Retinal pigment epithelial cell (primary cell): ENCODE data around the gene CDC20B.

DNA sequence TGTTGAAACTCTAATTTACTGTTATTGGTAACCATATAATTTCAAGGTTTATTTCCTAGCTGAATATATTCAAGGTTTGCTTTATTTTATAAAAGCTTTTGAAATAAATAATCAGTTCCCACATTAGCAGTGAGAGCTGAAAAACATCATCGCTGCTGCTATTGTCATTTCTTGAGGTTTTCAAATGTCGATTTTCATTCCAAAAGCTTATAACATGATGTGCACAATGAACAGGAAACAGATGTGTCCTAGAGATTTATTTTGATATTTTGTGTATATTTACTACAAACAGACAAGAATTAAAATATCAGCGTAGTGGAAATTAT is 10.6 kb upstream of the ITGA1 start:
- RRBS: no CpG with 5 or more reads among the region's 3 CpGs

DNA sequence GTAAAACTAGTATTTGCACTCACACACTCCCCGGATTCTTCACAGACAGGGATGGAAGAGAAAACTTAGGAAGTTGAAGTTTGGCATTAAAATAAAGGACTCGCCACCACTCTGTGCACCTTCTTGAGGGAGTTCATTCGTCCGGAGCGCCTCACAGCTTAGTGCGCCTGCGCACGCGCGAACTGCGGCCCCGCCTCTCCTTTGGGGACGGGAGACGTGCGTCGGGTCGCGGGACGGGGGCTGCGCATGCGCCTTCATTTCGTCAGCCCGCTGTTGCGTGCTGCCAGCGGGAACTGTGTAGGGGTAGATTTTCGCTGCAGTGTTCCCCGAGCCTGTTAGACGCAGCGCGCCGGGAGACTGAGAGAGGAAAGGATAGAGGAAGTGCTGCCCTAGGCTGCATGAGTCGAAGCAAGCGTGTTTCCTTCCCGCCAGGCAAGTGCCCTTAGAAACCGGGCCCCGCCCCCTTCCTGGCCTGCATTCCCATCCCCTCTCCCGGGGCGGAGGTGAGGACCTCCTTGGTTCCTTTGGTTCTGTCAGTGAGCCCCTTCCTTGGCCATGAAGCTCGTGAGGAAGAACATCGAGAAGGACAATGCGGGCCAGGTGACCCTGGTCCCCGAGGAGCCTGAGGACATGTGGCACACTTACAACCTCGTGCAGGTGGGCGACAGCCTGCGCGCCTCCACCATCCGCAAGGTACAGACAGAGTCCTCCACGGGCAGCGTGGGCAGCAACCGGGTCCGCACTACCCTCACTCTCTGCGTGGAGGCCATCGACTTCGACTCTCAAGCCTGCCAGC is 12.3 kb downstream of the ITGA1 start:
- RRBS: 2% methylated on average over 8 of the region's 54 CpGs

DNA sequence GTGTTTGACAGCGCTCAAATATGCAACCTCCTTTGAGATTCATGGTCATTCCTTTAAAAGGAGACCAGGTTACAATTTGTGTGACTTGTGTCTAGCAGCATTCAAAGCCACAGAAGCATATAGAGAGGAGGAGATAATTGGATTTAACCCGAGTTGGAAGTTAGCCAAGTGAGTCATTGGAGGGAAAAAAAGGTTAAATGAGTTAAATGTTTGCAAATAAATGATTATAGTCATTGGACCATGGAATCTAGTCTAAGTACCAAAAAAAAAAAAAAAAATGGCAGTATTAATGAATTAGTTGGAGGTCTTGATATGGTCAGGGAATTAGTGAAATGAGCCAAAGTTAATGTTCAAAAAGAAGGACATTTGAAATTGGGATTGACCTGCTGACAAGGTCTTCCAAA is 91.0 kb downstream of the ITGA1 start:
- RRBS: no CpG with 5 or more reads among the region's 2 CpGs

- RRBS: no CpG with 5 or more reads among the region's 2 CpGs
Measured at GRCh38 chr5:52895069-52895658, 94.0 kb upstream of the ITGA2 start.

DNA sequence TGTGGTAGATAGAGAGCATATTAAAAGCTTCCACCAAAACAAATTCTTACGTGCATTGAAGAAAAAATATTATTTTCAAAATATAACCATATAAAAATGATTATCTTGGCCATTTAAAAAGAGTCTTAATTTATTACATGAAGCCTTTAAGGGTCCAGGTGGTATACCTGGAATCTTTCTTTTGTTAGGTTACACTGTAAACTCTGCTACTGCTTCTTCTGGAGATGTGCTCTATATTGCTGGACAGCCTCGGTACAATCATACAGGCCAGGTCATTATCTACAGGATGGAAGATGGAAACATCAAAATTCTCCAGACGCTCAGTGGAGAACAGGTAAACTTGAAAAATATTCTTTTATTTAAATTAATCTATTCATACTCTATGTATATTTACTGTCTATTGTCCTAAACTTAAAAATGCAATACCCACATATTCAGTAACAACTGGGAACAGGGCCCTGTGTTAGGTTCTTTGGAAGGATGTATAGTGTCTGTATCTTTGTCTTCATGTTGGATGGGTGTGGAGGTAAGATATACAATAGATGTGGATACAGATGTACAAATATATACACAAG is 83.5 kb upstream of the ITGA2 start:
- RRBS: no CpG with 5 or more reads among the region's 3 CpGs

DNA sequence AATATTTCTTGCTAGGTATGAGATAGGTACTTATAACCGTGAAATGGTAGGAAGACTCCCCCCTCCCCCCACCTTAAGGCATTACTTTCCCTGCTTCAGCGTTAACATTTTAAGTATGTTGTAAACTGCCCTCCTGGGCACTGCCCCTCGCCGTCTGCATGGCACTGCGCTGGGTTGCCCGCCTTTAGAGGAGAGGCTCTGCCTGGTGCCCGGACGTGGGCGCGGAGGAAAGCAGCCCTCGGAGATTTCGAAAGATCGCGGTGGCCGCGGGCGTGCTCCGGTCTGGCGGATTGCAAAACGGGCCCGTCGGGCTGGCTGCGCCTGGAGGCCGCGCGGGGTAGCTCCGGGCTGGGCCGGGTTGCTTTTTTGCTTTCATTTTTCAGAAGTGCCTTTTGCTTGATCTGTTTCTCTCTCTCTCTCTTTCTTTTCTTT is 1.4 kb downstream of the FST start:
- RRBS: under 1% methylated on average over 21 of the region's 28 CpGs

DNA sequence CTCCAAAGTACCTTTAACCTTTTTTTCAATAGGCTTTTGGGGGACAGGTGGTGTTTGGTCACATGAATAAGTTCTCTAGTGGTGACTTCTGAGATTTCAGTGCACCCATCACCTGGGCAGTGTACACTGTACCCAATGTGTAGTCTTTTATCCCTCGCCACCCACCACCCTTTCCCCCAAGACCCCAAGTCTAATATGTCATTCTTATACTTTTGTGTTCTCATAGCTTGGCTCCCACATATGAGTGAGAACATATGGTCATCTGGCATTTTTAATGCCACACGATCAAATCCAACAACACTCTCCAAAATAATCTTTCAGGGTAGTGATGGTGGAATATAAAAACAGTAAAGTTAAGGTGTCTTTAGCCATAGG is 351.1 kb downstream of the NDUFS4 start:
- RRBS: no CpG with 5 or more reads among the region's 2 CpGs

GRCh38 chr5:54094830-54095704 is 215.3 kb downstream of the ARL15 start:
- RRBS: no CpG with 5 or more reads among the region's 6 CpGs

- RRBS: no CpG with 5 or more reads among the region's 3 CpGs
Measured at GRCh38 chr5:54136856-54137406, 173.4 kb downstream of the ARL15 start.

- RRBS: no CpG with 5 or more reads among the region's 3 CpGs
Measured at GRCh38 chr5:54307552-54307985, 2.8 kb downstream of the ARL15 start.

DNA sequence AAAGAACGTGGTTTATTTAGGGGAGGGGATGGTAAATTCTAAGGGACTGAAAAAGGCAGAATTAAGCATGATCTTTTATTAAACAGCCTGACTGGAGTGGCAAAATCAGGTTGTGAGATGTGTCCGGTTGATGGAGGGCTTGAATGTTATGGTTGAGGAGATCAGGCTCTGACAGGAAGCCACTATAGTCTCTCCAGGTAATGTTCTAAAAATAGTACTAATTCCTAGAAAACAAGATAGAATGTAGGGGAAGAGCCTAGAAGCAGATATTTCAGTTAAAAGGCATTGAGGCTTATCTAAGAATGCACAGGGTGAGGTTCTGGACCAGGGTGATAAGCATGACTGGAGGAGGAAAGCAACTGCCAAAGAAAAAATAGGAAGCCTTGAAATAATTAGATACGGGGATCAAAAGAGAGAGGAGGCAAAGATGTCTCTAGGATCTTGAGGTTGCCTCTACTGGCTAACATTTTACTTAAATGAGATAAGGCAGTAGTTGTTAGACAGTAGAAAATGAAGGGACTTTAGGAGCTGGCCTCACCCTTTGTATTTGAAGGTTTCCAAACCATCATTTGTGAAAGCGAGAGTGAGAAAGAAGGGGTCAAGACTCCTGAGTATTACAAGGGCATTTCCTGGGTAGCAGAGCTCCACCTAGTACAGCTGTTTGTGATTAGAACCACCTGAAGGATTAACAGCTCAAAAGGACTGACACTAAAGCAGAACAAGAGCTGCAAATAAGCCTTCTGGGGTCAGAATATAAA is 15.3 kb upstream of the ARL15 start:
- RRBS: no CpG with 5 or more reads among the region's 4 CpGs

DNA sequence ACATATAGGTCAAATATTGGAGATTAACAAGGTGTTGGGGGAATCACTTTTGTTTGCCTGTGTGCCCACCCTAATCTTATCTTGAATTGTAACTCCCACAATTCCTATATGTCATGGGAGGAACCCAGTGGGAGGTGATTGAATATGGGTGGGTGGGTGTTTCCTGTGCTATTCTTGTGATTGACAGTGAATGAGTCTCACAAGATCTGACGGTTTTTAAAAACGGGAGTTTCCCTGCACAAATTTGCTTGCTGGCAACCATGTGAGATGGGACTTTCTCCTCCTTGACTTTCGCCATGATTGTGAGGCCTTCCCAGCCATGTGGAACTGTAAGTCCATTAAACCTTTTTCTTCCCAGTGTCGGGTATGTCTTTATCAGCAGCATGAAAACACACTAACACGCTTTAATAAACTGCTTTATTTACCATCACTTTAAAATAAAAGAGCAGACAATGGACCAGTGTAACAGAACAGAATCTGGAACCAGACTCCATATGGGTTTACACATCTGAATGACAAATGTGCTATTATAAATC is 64.8 kb upstream of the HSPB3 start:
- RRBS: no CpG with 5 or more reads among the region's 5 CpGs

DNA sequence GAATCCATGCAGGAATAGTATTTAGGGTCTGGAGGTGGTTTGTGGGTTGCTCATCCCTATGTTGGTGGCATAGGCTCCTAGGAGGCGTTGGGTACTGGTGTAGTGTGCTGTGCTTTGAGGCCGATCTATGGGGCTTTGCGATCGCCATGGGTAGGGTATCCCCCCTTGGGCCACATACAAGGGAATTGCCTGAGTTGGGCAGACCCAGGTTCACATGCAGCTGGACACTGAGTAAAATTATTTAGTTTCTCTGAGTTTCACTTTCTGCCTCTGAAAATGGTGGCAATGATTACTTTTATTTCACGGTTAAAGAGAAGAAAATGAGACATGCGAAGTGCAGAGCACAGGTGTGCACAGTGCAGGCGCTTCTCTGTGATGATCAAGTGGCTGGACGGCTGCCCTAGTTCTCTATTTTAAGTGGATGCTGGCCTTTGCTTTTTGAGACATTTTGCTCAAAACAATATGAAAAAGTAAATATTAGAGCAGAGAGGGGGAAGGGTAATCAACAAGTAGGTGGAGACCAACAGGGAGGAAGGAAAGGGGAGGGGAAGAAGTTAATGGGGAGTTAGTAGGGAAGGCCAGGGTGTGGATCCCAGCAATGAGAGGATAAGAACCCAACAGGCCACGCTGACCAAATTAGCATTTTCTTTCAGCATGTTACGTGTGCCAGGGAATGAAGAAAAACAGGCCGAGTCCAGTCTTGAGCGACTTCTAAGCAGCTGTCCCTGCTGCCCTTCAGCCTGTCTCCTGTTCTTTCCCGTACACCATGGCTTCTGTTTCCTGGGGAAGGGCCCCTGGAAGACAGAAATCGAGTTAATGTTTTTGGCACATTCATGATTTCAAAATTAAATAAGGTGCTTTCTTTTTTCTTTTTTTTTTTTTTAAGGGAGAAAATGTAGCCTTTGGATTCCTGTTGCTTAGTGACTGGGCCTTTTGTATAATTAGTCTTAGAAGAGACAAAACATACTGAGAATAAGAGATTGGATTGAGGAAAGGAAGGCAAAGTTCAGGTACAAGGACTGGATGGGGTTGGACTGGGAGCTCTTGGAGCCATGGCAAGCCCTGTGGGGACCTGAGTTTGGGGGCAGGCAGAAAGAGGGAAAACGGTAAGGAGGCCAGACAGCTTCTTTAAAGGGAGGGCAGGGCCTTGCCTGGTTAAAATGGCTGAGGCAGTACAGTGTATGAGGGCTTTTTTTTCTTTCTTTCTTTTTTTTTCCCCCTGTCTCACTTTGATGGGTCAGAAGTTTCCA is 16.2 kb downstream of the SNX18 start:
- RRBS: no CpG with 5 or more reads among the region's 15 CpGs

GRCh38 chr5:54883314-54884021 is 101.9 kb downstream of the ESM1 start:
- RRBS: under 1% methylated on average over 22 of the region's 53 CpGs

DNA sequence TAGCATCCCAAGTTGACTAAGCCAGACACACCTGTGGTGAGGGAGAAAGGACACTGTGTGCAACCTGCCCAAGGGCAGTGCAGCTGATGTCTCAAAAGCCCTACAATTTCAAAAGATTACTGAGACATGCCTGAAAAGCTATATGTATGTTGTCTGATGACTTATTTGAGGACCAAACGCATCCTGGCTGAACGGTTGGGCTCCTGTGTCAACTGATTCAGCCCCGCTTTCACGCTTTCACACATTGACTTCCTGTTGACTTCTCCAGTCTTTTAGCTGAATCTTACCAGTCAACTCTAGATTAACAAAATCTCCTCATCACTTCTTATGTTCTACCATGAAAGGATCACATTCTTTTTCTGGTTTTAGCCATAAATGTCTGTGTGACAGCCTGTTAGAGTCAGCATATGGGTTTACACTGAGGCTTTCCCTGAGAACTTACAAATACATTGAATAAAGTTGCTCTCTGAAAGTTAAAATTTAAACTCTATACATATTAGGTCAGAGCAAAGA is 13.4 kb downstream of the GZMK start:
- RRBS: no CpG with 5 or more reads among the region's 4 CpGs

DNA sequence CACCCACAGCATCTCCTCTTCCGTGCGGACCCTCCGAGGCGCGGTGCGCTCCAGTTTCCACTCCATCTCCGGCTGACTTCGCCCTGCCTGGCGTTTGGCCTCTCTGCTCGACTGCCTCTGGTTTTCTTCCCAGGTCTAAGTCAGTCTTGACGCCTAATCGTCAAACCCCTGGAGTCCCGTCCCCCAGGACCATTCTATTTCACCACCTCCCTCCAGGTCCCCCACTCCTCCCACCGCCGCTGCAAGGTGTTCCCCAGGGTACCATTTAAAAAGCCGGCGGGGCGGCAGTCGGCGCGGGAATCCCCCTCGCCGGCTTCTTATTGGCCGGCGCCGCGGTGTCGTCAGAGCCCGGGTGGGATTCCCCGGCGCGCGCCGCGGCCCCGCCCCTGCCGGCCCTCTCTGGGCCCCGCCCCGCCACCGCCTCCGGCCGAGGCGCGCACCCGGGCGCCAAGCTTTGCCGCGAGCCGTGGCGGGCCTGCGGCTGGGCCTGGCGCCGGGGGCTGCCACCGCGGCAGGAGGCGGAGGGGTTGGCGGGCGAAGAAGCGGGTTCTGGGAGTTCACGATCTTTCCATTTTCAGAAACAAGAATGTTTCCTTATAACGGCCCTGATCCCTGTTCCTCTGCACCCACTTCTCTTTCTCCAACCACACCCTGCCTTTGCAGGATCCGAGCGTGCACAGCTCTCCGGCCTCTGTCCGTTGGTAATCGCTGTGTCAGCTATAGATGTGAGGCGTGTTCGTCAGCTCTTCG is at the start of gene CDC20B:
Gene CDC20B, minus strand, starts transcription at position 243 of the 750 bp plus-strand sequence.
- RRBS: 2% methylated on average over 17 of the region's 69 CpGs

- RRBS: no CpG with 5 or more reads among the region's 1 CpG
Measured at GRCh38 chr5:55423278-55423805, 111.4 kb downstream of the PLPP1 start.

- RRBS: no CpG with 5 or more reads among the region's 7 CpGs
Measured at GRCh38 chr5:55425597-55426304, 109.0 kb downstream of the PLPP1 start.

GRCh38 chr5:55430858-55431398 is 103.8 kb downstream of the PLPP1 start:
- RRBS: no CpG with 5 or more reads among the region's 1 CpG

DNA sequence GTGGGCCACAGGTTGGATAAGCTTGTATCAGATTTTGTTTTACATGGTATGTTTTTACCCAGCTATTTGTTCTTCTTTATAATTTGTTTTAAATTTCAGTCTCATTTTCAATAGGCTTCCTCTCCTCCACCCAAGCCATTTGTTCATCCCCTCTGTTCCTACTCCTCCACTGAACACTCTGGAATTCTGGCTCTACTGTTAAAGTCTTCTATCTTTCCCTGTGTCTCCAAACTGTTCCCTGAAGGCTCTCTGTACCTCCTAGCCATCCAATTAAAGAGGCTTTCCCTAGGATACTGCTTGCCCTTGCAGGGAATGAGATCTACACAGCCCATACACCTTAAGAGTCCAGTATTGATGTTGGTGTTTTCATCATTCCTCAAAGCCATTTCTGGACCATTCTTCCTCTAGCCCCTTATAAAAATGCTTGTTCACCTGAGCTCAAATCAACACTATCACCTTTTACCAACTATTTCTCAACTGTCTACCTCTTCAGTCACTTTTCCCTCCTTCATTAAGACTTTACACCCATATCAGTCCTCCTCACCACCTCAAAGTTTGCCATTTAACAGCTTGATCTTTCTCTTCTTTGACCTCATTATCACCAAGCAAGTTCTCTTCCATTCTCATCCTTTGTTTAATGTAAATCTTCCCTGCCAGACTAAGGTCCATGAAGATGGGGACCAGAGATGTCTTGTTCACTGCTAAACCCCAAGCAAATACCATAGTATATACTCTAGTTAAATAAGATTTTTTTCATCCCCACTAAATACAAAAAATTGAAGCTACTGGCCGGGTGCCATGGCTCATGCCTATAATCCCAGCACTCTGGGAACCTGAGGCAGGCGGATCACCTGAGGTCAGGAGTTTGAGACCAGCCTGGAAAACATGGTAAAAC is 68.9 kb downstream of the PLPP1 start:
- RRBS: no CpG with 5 or more reads among the region's 2 CpGs